Spleen (tissue), 7 donors: ENCODE measurements around a stretch of chr7.

- PRO-cap, 4 experiments: peak in 1 of 4 experiments; most common minus-strand start chr7:143882531 (in 1)
- RAMPAGE, long total RNA, 4 experiments: no peak in any of the 4 experiments
These were observed 20.1 kb downstream of the TCAF1 start for GRCh38 chr7:143881624-143882606.

GRCh38 chr7:143884977-143885824, 16.8 kb downstream of the TCAF1 start:
- PRO-cap, 4 experiments: no peak in any of the 4 experiments
- RAMPAGE, long total RNA, 4 experiments: no peak in any of the 4 experiments

- PRO-cap, 4 experiments: no peak in any of the 4 experiments
- RAMPAGE, long total RNA, 4 experiments: no peak in any of the 4 experiments
These were observed 533.8 kb upstream of the CNTNAP2 start for GRCh38 chr7:145582938-145583163.

GRCh38 chr7:145681207-145681557, 435.4 kb upstream of the CNTNAP2 start:
- PRO-cap, 4 experiments: no peak in any of the 4 experiments
- RAMPAGE, long total RNA, 4 experiments: no peak in any of the 4 experiments

GRCh38 chr7:148447319-148447655, 143.3 kb upstream of the C7orf33 start:
- PRO-cap, 4 experiments: no peak in any of the 4 experiments
- RAMPAGE, long total RNA, 4 experiments: no peak in any of the 4 experiments

- PRO-cap, 4 experiments: no peak in any of the 4 experiments
- RAMPAGE, long total RNA, 4 experiments: no peak in any of the 4 experiments
These were observed 109.8 kb upstream of the C7orf33 start for GRCh38 chr7:148480848-148481153.

DNA sequence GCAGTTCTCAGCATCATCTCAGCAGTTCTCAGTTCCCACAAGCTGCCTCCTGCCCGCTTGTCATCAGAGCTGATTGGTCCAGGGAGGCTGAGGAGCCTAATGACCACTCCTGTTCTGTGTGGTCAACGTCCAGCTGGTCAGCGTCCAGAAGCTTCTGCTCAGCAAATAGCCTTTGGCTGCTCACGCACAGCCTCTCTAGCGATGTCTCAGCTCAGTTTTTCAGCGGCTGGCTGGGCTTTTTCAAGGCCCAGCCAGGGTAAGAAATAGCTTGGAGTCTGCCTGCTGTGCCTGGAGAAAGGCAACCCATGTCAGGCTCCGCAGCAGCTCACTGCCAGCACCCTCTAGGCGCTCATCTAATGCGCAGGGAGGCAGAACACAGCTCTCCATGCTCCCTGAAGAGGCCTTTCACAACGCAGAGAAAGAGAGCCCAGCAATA, 50.2 kb upstream of the C7orf33 start:
- PRO-cap, 4 experiments: no peak in any of the 4 experiments
- RAMPAGE, long total RNA, 4 experiments: no peak in any of the 4 experiments

DNA sequence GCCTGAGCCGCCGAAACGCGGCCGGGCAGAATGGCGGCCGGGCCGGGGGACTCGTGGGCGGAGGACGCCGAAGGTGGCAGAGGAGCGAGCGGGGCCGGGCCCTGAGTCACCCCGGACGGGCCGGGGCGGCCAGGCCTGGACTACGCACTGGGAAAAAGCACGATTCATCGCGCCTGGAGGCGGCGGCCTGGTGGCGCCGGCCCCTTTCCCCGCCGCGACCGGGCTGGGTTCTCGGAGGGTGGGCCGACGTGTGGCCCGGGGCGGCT, 384 bp downstream of the CUL1 start:
- PRO-cap, 4 experiments: peak in 3 of 4 experiments; most common plus-strand start position 160 of the sequence (in 1); most common minus-strand start position 149 of the sequence (in 1)
- RAMPAGE, long total RNA, 4 experiments: no peak in any of the 4 experiments

GRCh38 chr7:148699420-148700476, 1.0 kb downstream of the CUL1 start:
- PRO-cap, 4 experiments: peak in 4 of 4 experiments; most common plus-strand start chr7:148699718 (in 2); most common minus-strand start chr7:148699546 (in 4)
- RAMPAGE, long total RNA, 4 experiments: no peak in any of the 4 experiments

DNA sequence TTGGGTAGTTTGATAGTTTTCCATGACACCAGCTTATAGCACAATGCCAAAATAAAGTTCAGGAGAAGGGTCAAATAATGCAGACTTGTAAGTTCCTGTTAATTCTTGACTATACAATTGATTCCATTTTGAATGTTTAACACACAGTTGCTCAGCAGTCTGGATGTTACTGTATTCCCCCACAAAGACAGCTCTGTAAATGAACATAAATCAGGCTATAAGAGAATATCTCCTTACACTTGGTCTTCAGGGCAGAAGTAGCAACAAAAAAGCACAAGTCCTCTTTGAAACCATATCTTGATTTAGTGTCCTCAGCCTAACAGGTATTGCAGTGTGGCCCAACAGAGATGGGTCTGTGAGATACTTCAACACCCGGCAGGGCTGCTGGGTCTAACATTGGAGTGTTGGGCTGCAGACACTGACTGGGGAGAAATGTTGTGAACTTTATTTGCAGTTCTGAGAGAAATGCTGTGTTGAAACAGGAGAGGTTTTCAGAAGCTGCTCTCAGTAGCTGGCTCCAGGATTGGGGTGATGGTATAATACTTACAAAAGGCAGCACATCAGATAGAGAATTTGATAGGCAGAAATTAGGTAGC, 75.8 kb downstream of the CUL1 start:
- PRO-cap, 4 experiments: no peak in any of the 4 experiments
- RAMPAGE, long total RNA, 4 experiments: no peak in any of the 4 experiments

GRCh38 chr7:148963752-148964214, 64.5 kb downstream of the PDIA4 start:
- PRO-cap, 4 experiments: no peak in any of the 4 experiments
- RAMPAGE, long total RNA, 4 experiments: no peak in any of the 4 experiments

DNA sequence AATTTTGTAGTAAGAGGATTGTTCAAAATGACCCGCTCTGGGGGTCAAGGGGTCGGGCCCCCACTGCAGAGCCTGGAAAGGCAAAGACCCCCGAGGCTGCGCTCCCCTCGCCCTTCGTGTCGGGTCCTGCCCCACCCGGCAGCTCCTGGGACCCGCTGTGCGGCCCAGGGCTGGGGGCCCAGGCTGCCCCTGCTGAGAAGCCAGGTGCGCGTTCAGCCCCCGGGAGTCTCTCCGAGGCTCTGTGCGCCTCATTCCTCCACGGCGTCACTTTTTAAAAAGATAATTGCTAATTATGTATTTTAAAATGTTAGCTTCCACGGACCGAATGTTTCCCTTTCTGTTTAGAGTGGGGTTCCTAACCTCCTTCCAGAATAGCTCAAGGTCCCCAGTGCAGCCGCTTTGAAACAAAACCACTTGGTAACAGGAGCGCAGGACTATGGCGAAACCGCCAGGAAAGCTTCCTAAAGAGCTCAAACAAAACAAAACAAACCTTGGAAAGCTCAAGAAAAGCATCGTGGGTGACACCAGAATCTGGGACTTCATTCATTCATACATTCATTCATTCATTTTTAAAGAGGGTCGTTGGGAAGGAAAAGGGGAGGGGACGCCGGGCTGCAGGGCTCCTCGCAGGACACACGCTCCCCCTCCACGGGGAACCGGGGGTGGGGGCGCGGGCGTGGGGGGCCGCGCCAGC, 45.6 kb downstream of the PDIA4 start:
- PRO-cap, 4 experiments: no peak in any of the 4 experiments
- RAMPAGE, long total RNA, 4 experiments: no peak in any of the 4 experiments

- PRO-cap, 4 experiments: peak in 3 of 4 experiments; most common plus-strand start chr7:148987544 (in 2)
- RAMPAGE, long total RNA, 4 experiments: no peak in any of the 4 experiments
These were observed 40.8 kb downstream of the PDIA4 start for GRCh38 chr7:148987382-148987999.

DNA sequence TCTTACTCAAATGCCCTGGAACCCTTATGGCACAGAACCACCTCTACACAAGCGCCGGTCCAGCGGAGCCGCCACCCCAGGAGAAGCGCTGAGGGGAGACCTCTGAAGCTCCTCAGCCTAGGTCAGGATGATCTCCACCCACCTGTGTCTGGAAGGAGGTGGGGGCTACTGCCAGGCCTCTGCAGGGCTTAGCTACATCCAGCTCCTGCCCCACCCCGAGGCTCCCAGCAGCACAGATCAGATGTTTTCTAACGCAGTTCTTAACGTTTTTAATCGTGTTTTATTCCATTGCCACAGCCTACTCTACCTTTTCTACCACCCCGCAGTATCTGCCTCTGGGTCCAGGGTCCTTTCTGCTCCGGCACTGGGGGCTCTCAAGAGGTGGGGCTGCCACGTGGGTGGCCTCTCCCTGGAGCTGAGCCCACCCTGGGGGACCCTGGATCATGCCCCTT, 25.5 kb downstream of the PDIA4 start:
- PRO-cap, 4 experiments: no peak in any of the 4 experiments
- RAMPAGE, long total RNA, 4 experiments: no peak in any of the 4 experiments

GRCh38 chr7:149202758-149203229, 7.4 kb downstream of the ZNF282 start:
- PRO-cap, 4 experiments: no peak in any of the 4 experiments
- RAMPAGE, long total RNA, 4 experiments: no peak in any of the 4 experiments

GRCh38 chr7:149321853-149322565, 60.0 kb downstream of the ZNF783 start:
- PRO-cap, 4 experiments: no peak in any of the 4 experiments
- RAMPAGE, long total RNA, 4 experiments: no peak in any of the 4 experiments

GRCh38 chr7:149459567-149460490, 1.0 kb downstream of the ZNF777 start:
- PRO-cap, 4 experiments: peak in 2 of 4 experiments; most common plus-strand start chr7:149459791 (in 1); most common minus-strand start chr7:149460000 (in 1)
- RAMPAGE, long total RNA, 4 experiments: no peak in any of the 4 experiments

- PRO-cap, 4 experiments: no peak in any of the 4 experiments
- RAMPAGE, long total RNA, 4 experiments: no peak in any of the 4 experiments
These were observed 3.4 kb downstream of the ZNF746 start for GRCh38 chr7:149493965-149494786.

GRCh38 chr7:149561470-149561857, 63.9 kb upstream of the ZNF746 start:
- PRO-cap, 4 experiments: no peak in any of the 4 experiments
- RAMPAGE, long total RNA, 4 experiments: no peak in any of the 4 experiments

- PRO-cap, 4 experiments: no peak in any of the 4 experiments
- RAMPAGE, long total RNA, 4 experiments: no peak in any of the 4 experiments
These were observed 102.0 kb upstream of the ZNF746 start for GRCh38 chr7:149599351-149600173.